ENCODE measurements around a stretch of chrX.

- RRBS, result no CpG with 5 or more reads among the region's 7 CpGs
Measured at GRCh38 chrX:123622982-123623665, 109.7 kb downstream of the THOC2 start.

DNA sequence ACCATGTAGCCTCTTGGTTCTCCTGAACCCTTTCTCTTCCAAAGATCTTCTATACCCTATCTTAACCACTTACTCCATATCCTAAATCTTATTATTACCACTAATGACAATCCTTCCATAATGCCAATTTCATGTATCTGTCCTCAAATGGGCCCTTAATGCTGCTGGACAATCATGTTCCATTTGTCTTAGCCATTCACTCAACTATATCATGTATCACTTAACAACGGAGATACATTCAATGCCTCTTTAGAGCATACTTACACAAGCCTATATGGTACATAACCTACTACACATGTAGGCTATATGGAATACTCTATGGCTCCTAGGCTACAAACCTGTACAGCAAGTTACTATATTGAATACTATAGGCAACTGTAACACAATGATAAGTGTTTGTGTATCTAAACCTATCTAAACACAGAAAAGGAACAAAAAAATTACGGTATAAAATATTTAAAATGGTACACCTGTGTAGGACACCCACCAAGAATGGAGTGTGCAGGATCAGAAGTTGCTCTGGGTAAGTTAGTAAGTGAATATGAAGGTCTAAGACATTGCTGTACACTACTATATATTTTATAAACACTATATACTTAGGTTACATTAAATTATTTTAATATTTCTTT lies 56.0 kb downstream of the THOC2 start:
- RRBS, result no CpG with 5 or more reads among the region's 2 CpGs

DNA sequence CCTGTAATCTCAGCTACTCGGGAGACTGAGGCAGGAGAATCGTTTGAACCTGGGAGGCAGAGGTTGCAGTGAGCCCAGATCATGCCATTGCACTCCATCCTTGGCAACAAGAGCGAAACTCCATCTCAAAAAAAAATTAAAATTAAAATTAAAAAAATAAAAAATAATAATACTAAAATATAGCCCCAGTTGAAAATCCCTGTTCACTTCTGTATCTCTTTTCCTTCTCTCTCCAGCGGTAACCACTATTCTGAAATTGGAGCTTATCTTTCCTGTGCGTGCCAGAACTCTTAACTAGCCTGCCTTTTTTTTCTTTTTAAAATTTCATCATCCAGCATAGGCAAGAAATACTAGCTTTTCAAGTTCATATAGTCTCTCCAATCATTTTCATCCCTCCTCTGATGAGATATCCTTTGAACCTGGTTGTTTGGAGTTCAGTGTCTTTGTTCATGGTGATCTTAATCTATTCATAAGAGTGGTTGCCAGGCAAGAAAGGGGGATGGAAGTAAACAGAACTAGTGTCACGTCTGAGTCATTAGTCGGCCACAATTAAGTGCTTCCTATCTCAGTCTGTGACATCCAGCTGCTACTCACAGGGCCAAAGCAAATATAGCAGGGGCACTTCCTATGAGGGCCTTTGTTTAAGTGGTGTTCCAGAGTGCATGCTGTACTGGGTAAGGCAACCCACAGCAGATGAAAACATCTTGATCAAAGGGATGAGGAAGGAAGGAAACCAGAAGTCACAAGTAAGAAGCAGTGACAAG lies 56.5 kb upstream of the XIAP start:
- RRBS, result no CpG with 5 or more reads among the region's 7 CpGs

DNA sequence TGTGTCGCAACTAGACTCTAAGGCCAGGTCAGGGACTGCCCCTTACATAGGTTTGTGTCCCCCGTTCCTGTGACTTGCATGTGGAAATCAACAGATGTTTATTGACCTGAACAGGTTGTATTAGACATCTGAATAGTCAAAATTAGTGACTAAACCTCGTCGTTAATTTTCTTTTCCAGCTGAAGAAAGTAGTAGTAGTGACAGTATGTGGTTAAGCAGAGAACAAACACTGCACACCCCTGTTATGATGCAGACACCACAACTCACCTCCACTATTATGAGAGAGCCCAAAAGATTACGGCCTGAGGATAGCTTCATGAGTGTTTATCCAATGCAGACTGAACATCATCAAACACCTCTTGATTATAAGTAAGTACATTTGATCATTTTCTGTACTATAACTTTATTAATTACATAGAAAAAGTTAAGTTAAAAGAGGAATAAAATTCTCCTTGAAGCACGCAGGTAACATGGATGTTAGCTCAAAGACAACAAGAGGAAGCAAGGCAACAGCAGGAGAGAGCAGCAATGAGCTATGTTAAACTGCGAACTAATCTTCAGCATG lies 129.0 kb downstream of the STAG2 start:
- RRBS, result no CpG with 5 or more reads among the region's 7 CpGs

DNA sequence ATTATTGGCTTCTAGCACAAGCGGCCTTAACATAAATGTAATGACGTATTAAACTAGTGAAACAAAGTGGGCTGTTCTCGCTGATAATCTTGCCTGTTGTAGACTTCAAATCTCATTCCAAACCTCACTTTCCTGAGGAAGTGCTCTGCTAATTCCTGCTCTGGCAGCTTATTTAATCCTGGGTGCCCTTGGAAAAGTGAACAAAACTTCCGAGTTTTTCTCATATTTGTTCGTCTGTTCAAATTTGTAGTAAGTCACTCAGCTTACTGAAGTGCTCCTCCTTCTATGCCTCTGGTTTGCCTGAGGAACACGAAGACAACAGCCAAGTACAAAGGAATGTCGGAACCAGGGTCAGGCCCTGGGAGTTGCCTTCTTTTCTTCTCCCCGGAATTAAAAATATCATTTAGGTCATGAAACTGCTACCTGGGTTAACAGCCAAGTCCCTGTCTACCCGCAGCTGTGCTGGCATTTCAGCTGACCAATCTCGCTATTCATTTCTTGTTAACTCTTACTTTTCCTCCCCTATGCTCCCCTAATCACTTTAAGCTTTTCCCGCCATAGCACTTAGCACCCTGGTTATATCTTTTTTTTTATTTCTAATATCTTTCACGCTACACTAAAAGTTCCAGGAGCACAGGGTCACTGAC lies 137.6 kb upstream of the TEX13D start:
- RRBS, result no CpG with 5 or more reads among the region's 12 CpGs

DNA sequence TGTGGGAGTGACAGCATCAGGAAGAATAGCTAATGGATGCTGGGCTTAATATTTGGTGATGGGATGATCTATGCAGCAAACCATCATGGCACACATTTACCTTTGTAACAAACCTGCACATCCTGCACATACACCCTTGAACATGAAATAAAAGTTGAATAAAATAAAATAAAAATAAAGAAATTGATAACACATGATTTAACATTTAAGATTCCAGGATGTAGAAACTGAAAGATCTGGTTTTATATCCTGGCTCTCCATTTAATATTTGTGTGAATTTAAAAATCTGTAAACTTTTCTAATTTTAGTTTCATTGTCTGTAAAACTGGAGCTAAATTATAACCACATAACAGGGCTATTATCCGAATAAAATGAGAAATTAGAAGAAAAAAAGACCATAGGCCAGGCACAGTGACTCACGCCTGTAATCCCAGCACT lies 397.5 kb downstream of the ACTRT1 start:
- RRBS, result no CpG with 5 or more reads among the region's 2 CpGs

GRCh38 chrX:129522077-129522636 lies 1.1 kb downstream of the SMARCA1 start:
- RRBS, result no CpG with 5 or more reads among the region's 21 CpGs

- RRBS, result no CpG with 5 or more reads among the region's 4 CpGs
Measured at GRCh38 chrX:129539892-129540075, 275 bp upstream of the OCRL start.

DNA sequence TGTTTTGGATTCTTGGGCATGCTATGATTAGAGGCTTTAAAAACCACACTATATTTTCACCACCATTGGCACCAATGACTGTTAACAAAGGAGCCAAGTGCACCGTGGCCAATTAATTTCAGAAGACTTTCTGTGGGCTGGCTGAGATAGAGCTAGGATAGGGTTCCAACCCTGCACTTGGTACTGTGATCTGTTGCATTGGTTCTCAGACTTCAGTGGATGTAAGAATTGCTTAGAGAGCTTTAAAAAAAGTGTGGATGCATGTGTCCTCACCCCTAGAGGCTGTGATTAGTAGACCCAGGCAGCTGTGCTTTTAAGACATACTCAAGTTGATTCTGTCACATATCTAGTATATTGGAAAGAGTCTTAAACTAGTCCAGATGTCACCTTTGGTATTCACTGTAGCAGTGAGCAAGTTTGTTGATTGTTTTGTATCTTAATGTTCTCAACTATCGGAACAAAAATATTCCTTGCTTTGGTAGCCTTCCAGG lies 32.5 kb downstream of the OCRL start:
- RRBS, result no CpG with 5 or more reads among the region's 2 CpGs

DNA sequence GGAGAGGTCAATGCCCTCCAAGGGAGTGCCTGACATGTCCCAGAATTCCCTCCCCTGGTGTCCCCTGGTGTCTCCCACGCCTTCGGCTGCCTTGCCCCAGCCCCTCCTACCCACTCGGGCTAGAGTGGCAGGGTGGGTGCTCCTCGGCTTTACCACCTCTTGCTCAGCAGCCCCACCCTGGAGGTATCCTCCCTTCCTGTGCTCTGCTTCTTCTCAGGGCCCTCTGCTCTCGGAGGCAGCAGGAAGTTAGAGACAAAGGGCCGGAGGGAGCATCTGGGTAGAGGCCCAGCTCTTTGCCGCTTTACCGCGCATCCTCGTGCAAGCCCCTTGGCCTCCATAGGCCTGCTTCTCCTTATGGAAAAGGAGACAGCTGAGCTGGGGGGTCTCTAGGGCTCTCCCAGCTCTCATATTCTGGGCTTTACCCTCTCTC lies 17.1 kb downstream of the XPNPEP2 start:
- RRBS, result no CpG with 5 or more reads among the region's 10 CpGs

DNA sequence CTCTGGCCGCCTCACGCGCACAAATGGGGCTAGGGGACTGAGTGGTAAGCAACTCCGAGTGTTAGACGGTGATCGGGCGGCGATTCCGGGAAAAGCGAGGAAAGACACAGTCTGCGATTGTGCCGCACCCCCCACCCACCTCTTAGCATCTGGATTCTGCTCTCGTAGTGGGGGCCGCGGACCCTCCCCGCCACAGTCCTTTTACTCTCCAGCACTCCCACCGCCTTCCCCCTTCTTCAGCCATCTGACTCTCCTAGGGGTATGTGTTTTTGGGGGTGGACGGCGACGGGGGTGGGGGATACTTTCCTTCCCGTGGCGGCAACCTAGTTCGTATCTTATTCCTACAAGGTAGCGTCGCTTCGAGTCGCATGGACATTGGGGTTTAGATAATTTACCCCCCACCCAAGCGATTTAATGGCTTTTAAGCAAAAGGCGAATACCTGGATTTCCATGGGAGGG lies 1.3 kb upstream of the BCORL1 start:
- RRBS, result 22% methylated on average over 9 of the region's 29 CpGs

- RRBS, result 26% methylated on average over 4 of the region's 13 CpGs
Measured at GRCh38 chrX:130097523-130098232, 12.6 kb downstream of the ELF4 start.

- RRBS, result no CpG with 5 or more reads among the region's 5 CpGs
Measured at GRCh38 chrX:130118407-130118791, 8.1 kb upstream of the ELF4 start.

DNA sequence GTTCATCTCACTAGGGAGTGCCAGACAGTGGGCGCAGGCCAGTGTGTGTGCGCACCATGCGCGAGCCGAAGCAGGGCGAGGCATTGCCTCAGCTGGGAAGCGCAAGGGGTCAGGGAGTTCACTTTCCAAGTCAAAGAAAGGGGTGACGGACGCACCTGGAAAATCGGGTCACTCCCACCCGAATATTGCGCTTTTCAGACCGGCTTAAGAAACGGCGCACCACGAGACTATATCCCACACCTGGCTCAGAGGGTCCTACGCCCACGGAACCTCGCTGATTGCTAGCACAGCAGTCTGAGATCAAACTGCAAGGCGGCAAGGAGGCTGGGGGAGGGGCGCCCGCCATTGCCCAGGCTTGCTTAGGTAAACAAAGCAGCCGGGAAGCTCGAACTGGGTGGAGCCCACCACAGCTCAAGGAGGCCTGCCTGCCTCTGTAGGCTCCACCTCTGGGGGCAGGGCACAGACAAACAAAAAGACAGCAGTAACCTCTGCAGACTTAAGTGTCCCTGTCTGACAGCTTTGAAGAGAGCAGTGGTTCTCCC lies 115.8 kb downstream of the RBMX2 start:
- RRBS, result no CpG with 5 or more reads among the region's 24 CpGs

GRCh38 chrX:130749698-130750634 lies 153.0 kb downstream of the ENOX2 start:
- RRBS, result no CpG with 5 or more reads among the region's 4 CpGs

GRCh38 chrX:130750635-130751137 lies 152.3 kb downstream of the ENOX2 start:
- RRBS, result no CpG with 5 or more reads among the region's 3 CpGs

GRCh38 chrX:131157569-131158169 lies 99.5 kb downstream of the ARHGAP36 start:
- RRBS, result no CpG with 5 or more reads among the region's 26 CpGs

DNA sequence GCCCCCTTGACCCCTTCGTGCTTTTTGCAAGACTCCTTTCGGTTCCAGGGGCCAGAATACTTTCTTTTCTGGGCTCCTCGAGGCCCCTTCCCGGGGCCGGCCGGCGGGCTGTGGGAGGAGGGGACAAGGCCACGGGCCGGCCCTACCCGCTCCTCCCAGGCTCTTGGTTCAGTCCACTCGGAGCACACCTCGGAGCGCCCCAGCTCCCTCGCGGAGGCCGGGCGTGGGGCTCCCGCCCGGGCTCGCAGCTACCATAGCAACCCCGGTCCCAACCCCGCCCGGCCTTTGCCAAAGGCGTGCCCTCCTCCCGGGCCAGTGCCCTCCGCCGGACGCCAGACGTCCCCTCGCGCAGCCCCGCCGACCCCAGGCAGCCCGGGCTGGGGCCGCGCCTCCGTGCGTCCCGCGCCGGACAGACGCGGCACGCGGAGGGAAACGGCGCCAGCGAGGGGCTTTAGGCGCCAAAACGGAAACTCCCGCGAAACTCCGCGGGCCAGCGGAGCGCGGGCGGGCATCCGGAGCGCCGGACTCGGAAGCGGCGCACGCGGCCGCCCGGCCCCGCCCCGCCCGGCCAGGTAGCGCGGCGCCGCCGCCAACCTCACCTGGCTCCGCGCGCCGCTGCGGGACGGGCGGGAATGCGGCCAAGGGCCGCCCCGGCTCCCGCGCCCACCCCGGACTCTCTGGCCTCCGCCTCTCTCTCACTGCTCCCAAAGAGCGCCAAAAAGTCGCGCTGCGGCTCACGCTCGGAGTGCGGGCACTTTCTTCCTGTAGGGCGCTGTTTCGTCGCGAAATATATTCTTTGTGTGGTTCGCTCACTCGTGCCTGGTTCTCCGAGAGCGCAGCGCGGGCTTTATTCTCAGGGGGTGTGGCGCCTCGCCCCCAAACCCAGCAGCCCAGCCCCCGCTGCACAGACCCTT lies 634 bp upstream of the MBNL3 start:
- RRBS, result 7% methylated on average over 34 of the region's 110 CpGs

GRCh38 chrX:132565117-132565568 lies 76.3 kb upstream of the MBNL3 start:
- RRBS, result no CpG with 5 or more reads among the region's 2 CpGs

DNA sequence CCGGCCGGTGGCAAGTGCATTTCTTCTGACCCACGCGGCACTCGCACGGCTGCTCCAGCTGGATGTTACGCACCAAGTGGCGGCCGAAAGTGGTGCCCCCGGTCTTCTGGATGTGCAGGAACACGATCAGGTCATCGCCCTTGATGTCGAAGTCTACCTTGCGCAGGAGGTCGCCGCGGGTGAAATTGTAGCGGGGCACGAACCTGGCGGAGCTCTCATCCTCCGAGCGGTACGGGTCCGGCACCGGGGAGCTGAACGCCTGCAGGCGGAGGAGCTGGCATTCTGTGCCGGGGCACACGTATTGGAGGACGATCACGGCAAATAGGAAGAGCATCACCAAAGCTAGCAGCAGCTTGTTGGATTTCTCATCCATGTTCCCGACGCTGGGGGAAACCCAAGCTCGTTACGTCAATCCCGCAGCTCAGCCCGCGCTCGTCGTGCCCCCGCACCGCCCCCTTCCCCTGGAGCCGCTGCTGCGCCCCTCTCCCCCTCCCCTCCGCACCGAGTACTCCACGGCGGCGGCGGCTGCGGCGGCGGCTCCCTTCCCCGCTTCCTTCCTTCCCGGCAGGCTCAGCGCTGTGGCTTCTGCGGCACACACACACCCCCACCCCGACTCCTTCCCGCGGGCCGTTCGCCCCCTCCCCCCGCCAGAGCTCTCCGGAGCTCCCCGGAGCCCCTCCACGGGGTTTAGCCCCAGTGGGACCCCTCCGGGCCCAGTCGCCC lies 1.3 kb downstream of the HS6ST2 start:
- RRBS, result 27% methylated on average over 20 of the region's 68 CpGs

All from retinal pigment epithelial cell (primary cell).